Left lung (tissue), 1 donor: ENCODE data around the genes FPGS and ST6GALNAC6.

DNA sequence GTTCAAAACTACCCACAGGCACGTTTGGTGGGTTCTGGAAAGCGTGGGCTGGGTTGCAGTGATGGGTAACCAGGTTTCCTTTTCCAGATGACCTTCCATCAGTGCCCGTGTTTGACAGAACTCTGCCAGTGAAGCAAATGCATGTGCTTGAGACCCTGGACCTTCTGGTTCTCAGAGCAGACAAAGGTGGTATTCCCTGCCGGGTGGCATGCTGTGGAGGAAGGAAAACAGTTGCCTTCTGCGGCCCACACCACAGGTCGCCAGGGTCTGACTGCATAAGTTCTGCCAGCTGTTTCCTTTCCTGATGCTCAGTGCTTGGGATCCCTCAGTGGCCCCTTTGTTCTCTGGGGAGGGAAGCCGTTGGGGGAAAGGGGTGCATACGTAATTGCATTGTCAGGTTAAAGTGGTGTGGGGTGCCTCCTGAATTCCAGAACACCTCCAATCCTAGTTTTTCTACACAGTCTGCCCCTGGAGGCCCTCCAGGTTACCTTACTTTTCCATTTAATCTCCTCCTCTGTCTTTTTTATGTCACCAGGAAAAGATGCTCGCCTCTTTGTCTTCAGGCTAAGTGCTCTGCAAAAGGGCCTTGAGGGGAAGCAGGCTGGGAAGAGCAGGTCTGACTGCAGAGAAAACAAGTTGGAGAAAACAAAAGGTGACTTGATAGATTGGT lies 43.1 kb upstream of the SLC2A8 start:
- PRO-cap, result no peak

- PRO-cap, result no peak
Observed at GRCh38 chr9:127536850-127537629, 31.8 kb downstream of the NIBAN2 start.

DNA sequence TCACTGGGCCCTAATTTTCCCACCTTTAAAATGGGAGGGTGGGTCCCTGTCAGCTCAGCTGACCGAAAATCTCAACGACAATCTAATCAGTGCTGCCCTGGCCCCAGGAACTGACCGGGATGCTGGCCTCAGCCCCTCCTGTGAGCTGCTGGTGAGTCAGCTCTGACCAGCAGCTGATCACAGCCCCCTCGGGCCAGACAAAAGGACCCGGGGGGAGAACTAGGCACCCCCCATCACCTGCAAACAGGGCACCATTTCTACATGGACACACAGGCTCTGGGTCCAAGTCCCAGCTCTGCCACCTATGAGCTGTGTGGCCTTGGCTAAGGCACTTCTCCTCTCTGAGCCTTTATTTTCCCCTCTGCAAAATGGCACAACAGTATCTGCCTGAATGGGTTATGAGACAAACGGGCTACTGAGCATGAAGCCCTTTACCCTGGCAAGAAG lies 29.3 kb downstream of the NIBAN2 start:
- PRO-cap, result no peak

GRCh38 chr9:127545253-127546299 lies 23.3 kb downstream of the NIBAN2 start:
- PRO-cap, result no peak

DNA sequence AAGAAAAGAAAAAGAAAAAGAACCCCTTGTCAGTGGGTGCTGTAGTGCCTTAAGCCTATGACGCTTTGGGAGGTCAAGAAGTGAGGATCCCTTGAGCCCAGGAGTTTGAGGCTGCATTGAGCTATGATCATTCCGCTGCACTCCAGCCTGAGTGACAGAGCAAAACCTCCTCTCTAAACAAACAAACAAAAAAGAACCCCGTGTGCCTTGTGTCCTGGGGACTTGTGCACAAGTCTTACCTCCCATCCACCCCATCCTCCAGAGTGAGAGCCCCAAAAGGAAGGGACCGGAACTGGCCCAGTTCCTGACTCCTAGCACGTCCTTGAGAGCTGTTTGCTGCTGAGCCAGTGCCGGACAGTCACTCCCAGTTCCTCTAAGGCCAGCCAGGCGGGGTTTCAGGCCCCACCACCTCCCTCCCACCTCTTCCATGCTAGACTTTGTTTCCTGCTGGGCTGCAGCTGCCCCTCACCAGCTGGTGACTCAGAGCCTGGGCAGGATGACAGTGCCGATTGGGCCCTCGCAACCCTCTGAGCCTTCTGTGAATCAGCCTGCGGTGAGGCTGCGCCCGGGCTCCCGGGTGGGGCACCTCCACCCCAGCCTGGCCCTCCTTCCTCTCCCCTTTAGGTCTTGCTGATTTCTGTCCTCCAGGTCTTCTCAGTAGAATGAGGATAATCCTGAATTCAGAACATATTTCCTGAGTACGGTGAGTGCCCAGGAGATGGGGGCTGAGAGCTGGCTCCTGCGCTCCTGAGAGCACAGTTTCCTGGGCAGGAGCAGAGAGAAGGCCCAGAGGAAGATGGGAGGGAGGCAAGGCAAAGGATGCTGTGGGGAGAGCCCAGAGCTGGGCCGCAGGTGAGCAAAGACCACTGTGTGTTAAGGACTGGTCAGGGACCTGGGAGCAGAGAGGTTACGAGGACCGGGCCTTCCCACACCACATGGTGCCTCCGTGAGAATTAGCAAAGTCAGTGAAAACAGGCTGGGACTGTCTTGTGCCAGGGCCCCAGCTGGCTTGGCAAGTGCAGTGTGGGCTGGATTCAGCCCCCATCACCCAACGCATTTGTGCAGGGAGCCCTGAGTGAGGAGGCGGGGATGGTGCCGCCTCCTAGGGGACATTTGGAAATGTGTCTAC lies 10.2 kb upstream of the NIBAN2 start:
- PRO-cap, result bidirectional peak, plus-strand start at position 530 of the sequence, minus-strand start at position 359 of the sequence

- PRO-cap, result no peak
Observed at GRCh38 chr9:127633908-127634402, 21.9 kb downstream of the STXBP1 start.

DNA sequence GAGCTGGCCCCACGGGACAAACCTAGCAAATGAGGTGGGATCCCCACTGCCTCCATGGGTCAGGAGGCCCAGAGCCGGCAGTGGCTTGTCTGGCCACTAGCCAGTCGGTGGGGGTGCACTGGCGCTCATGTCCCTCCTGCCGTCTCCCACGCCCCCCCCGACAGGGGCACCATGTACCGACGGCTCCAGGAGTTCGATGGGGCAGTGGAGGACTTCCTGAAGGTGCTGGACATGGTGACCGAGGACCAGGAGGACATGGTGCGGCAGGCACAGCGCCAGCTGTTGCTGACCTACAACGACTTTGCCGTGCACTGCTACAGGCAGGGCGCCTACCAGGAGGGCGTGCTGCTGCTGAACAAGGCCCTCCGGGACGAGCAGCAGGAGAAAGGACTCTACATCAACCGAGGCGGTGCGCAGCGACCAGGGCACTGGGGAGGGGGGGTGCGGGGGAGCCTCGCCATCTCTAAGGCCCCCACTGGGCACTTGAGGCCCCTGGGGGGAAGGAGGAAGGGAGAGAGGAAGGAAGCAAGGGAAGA lies 8.1 kb downstream of the TTC16 start:
- PRO-cap, result no peak

DNA sequence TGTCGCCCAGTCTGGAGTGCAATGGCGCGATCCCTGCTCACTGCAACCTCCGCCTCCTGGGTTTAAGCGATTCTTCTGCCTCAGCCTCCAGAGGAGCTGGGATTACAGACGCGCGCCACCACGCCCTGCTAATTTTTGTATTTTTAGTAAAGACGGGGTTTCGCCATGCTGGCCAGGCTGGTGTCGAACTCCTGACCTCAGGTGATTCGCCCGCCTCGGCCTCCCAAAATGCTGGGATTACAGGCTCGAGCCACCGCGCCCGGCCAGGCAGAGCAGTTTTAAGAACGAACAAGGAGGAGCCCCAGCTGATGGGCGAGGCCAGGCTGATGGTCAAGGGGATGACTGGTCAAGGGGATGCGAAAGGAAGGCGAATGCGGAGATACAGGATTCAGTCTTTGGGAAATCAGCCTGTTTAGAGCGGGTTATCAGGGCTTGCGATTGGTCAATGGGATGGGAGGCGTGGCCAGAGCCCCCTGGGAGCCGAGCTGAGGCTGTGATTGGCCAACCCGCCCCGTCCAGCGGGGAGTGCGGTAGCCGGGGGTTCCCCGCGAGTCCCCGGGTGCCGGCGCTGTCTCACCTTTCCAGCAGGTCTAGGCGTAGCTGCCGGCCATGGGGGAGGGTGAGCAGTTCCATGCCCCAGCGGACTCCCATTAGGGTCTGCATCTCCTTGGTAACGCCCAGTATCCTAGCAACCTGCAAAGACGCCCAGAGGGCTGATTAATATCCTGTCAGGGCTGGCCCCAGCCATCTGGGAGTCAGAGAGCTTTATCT lies 7.4 kb upstream of the TOR2A start:
- PRO-cap, result no peak

GRCh38 chr9:127776295-127776730 lies 2.2 kb downstream of the SH2D3C start:
- PRO-cap, result unidirectional peak, minus-strand start at chr9:127776440

DNA sequence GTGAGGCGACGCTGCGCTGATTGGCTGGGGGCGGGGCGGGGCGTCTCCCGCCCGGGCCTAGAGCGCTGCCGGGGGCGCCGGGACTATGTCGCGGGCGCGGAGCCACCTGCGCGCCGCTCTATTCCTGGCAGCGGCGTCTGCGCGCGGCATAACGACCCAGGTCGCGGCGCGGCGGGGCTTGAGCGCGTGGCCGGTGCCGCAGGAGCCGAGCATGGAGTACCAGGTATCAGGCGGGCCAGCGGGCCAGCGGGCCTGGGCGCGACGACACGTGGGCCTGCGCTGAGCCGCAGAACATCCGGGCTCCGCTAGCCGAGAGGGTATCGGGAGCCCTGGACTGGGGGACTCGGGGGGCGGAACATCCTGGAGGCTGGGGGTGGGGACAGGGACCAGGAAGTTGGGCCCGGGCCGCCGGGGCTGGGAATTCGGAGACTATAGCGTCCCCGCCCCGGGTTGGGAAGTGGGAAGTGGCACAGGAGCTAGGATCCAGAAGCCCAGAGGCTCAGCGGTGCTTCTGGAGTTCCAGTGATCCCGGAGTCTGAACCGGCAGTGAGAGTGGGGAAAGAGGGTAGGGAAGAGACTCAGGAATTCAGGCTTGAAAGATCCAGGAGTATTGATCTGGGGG lies at the start of gene FPGS:
Gene FPGS, plus strand, starts transcription at position 43 of the 622 bp plus-strand sequence.
- PRO-cap, result bidirectional peak, plus-strand start at position 86 of the sequence, minus-strand start outside the sequence; bidirectional peak, plus-strand start at position 397 of the sequence, minus-strand start at position 307 of the sequence

GRCh38 chr9:127814573-127814830 lies 11.8 kb downstream of the FPGS start:
- PRO-cap, result unidirectional peak, plus-strand start at chr9:127814758

DNA sequence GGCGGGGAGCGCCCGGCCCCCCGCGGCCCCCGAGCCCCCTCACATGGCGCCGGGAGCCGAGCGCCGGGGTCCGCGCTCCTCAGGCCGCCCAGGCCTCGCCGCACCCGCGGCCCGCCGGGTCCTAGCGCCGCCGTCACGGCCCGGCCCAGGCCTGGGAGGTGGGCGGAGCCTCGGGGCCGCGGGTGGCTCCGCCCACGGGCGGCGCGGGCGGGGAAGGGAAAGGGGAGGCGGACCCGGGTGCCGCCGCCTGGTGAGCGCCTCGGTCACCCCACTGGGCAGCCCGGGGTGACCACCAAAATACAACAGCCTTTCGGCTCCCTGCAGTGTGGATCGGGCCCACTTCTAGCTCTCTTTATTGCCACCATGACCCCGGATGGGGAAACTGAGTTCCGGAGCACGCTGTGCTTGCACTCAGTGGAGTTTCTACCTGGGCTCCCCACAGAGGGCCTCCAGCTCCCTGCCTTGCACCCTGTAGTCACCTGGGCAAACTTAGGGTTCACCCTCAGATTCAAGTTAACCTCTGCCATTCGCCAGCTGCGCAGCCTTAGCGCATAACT lies at the start of gene ST6GALNAC6:
Gene ST6GALNAC6, minus strand, starts transcription at position 97 of the 557 bp plus-strand sequence.
- PRO-cap, result bidirectional peak, plus-strand start at position 219 of the sequence, minus-strand start at position 123 of the sequence

DNA sequence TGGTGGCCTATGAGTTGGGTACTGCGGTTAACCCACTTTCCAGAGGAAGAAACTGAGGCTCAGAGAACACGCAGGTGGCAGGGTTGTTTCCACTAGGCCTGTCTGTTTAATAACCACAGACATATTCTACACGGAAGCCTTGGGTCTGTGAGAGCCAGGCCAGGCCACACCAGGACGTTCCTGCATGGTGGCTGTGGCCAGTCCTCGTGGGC lies 4.6 kb upstream of the ST6GALNAC6 start:
- PRO-cap, result no peak

DNA sequence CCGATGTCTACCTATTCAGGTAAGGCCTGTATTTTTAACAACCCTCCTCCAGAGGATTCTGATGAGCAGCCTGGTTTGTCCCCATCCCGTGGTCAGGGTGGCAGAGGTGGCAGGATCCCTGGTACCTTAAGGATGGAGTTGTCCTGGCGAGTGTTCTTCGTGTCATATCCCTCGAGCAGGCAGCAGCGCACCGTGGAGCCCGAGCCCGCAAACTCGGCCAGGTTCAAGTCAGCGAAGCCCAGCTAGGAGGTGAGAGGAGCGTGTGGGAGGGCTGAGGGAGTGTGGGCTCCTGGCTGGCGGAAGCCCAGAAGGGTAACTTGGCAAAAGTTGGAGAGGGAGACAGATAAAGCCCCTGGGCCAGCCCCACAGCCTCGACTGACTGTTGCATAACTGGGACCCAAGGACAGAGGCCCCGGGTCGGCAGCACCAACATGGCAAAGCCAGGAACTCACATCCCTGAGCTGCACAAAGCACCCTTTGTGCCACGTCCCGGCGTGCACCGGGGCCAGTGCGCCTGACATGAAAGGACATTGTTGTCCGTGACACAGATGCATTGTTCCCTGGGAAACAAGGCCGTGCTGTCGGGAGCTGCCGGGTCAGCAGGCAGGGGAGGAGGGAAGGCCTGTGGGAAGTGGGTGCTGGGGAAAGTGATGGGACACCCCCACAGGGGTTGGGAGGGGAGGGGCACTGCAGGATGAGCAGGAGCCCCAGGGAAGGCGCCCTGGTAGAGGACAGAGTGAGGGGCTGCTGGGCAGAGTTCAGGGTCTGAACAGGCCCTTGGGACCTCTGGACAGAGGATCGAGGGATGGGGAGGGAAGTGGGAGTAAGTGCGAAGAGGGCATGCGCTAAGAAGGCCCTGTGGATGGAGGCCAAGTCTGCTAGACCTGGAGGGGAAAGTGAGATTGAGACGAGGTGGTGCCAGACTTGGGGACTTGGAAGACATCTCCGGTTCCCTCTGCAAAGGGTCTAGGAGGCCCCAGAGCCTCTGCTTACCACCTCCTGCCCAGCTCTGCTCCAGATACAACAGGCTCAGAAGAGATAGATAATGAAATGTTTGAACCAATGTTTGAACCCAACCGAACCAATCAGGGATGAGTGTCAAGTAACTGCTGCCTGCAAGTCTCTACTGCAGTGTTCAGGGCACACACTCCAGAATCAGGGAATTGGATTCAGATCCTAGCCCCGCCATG lies 13.0 kb upstream of the DPM2 start:
- PRO-cap, result no peak

- PRO-cap, result no peak
Observed at GRCh38 chr9:127965236-127966341, 15.2 kb downstream of the EEIG1 start.

DNA sequence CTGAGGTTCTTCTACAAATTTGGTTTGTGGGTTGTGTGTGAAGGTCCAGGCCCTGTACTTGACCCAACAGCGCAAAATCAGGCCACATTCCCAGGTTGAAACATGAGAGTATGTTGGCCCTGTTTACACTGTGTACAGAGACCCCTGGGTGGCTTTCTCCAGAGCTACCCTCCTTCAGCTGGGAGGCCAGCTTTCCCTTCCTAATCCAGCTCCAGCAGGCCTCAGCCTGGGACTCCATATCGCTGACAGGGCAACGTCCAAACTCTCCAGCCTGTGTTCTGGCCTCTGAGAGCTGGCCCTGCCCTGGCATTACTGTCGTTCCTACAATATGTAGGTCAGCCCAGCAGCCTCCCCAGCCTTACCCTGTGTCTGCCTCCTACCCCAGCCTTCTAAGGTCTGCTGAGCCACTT lies 8.2 kb upstream of the EEIG1 start:
- PRO-cap, result no peak

DNA sequence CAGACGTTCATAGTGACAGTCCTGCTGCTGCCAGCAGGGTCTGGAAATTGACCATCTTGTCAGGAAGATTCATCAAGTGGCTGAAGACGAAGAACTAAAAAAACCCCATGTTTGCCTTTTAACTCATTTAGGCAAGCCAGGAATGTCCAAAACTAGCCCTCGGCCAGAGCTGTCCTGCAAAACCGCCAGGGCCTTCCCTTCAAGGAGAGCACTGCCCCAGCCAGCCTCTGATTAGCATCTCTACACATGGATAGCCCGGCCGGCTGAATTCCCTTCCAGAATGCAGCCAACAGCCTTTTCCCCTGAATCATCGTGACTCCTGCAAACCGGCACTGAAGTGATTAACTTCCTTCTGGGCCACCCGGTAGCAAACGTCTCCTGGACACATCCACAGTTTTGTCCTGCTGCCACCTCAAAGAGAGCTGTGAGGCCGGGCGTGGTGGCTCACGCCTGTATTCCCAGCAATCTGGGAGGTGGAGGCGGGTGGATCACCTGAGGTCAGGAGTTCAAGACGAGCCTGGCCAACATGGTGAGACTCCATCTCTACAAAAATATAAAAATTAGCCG lies 20.9 kb upstream of the EEIG1 start:
- PRO-cap, result no peak

- PRO-cap, result no peak
Observed at GRCh38 chr9:128062719-128063215, 4.4 kb downstream of the NAIF1 start.

- PRO-cap, result bidirectional peak, plus-strand start at chr9:128099789, minus-strand start at chr9:128099510
Observed at GRCh38 chr9:128099197-128099687, 28.3 kb downstream of the PTGES2 start.

GRCh38 chr9:128108958-128109201 lies 18.6 kb downstream of the PTGES2 start:
- PRO-cap, result no peak